AG09319 (cell line): ENCODE measurements around a stretch of chr7.

DNA sequence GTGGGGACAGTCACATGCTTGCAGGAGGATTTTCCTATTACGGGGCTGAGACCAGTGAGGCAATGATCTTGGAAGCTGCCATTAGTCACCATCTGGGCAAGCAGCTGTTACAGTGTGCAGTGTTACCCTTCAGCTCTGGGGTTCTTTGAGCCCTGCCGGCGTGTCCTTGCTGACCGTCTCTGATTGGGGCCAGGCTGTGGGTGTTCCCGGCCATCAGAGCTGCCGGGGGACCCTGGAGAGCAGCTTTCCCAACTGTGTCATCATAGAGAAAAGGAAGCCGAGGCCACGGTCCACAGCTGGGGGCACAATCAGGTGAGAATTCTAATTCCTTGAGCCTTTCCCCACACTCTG lies 126.8 kb upstream of the FAM20C start:
- RRBS: 43% methylated on average over 4 of the region's 8 CpGs

DNA sequence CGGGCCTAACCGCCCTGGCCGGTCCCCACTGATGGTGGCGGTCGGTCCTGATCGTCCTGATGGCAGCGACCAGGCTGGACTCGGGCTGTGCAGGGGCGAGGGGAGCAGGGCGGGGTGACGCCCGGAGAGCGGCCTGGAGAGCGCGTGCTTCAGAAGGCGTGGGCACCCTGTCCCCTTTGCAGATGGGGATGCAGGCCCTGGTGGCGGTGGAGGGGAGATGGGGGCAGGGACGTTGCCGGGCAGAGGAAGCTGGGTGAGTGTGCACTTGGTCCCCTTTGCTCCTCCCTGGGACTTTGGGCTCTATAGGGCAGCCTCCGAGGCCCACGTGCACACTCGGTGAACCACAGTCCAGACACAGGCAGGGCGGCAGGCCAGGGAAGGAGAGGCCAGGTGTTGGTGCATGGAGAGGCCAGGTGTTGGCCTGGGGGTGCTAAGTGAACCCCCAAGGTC lies 42.5 kb upstream of the FAM20C start:
- RRBS: no CpG with 5 or more reads among the region's 23 CpGs

GRCh38 chr7:253675-254320 lies 36.2 kb upstream of the FOXL3 start:
- RRBS: 88% methylated on average over 10 of the region's 34 CpGs

GRCh38 chr7:255644-256184 lies 34.3 kb upstream of the FOXL3 start:
- RRBS: no CpG with 5 or more reads among the region's 34 CpGs

- RRBS: no CpG with 5 or more reads among the region's 45 CpGs
Measured at GRCh38 chr7:262215-263407, 27.4 kb upstream of the FOXL3 start.

GRCh38 chr7:306315-306609 lies 16.3 kb downstream of the FOXL3 start:
- RRBS: no CpG with 5 or more reads among the region's 9 CpGs

DNA sequence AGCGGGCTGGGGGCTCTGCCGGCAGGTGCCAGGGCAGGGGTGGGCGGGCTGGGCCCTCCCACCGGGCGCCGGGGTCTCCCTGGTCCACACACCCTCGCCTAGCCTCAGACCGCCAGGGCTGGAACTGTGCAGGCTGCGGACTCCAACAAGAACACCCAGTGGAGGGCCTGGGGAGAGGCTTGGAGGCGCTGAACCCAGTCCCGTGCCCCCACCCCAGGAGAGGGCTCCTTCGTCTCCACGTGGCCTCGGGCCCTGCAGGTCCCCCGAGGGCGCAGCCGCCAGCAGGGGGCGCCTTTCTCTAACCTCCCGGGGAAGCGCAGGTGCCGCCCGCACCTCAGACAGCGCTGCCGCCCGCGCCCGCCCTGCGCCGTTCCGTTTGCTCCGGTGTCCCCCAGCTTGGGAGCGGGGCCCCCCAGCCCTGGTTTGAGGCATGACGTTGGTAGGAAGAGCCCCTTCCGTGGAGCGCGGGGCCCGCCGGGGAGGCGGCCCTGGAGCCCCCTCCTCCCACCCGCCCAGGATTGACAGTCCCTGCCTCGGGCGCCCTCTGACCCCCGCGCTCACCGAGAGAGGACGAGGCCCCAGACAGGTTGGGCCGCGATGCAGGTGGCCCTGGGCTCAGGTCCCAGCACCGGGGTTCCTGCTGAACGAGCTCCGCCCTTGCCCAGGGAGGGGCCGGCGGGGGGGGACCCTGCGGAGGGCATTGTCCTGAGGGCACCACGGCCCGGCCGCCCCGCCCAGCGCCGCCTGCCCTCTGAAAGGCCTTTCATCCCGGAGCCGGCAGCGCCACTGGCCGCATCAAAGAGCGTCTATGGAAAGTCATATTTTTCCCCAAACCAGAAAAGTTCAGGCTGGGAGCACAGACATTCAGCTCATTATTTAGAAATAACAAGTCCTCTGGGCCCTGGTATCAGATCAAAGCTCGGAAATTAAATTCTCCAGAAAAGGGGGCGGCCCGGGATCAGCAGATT lies 42.8 kb downstream of the FOXL3 start:
- RRBS: 4% methylated on average over 35 of the region's 68 CpGs

GRCh38 chr7:340622-341093 lies 50.7 kb downstream of the FOXL3 start:
- RRBS: 59% methylated on average over 8 of the region's 23 CpGs

DNA sequence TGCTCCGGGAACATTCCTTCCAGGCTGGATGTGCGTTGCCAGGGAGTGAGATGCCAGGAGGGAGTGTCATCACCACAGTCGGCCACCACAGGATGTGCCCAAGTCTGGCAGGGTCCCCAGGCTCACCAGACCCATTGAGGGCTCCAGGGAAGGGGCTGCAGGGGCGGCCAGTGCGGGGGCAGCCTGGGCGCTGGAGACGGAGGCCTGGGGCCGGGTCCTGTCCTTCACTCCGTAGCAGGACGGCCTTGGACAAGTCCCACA lies 63.9 kb downstream of the FOXL3 start:
- RRBS: no CpG with 5 or more reads among the region's 10 CpGs

DNA sequence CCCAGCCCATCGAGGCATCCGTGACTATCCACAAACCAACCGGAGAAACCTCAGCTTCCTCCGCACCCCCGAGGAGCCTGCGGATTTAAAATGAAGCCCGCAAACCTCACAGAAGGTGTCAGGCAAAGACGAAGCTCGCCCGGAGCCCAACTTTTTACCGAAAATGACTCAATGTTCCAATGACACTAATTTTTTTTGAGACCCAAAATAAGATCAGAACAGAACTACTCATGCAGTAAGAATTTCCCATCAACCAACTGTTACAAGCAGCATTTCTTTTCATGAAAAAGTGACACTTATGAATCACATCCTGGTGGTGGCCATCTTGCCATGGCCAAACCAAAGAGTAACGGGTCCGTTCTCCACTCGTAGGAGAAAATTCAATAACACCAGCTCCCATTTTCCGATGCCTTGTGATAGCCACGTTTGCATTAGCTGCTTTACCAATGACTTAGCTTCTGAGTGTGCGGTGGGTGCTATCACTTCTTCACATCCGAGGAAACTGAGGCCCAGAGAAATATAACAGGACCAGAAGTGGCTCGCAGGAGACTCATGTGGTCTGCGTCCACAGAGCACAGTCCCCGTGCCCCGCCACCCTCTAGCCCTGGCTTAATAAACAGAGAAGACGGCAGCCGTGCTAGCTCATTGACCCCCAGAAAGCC lies 5.8 kb downstream of the PDGFA start:
- RRBS: 80% methylated on average over 6 of the region's 24 CpGs

DNA sequence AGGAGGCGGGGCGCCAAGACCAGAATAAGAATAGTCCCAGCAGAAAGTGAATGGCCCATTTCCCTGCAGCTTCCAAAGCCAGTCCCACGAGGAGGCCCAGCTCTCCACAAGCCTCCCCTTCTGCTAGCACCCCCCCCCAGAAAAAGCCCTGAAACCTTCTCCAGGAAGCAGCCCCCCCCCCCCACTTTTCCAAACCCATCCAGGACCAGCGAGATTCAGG lies 3.9 kb downstream of the PDGFA start:
- RRBS: no CpG with 5 or more reads among the region's 4 CpGs

DNA sequence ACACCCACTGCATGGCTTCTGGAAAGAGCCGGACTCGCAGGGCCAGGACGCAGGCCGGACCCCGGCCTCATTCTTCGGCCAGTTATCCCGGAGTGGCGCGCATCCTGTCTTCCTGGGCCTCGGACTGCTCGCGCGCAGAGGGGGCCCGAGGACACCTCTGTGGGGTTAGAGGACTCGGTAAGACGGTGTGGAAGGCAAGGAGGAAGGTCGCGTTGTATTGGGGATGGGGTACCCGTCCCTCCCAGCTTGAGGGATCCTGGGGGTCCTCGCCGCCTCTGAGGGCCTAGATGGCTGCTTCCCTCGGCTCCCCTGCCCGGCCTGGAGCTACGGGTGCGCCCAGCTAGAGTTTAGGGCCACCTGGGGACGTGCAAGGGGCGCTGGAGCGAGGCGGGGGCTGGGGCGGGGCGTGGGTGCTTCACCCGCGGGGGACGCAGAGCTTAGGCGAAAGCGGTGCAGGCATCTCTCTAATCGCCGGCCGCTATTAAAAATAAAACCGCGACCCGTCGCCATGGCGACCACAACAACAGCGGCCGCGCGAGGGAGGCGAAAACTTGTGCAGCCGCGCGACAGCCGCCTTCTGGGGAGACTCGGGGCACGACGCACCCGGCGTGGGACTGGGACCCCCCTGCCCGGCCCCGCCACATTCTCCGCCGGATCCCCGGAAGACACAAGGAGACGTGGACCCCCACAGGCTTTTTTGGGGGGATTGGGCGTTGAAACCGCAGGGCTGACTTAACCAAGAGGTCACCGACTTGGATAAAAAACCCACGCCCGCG lies 2.0 kb upstream of the PDGFA start:
- RRBS: no CpG with 5 or more reads among the region's 70 CpGs

DNA sequence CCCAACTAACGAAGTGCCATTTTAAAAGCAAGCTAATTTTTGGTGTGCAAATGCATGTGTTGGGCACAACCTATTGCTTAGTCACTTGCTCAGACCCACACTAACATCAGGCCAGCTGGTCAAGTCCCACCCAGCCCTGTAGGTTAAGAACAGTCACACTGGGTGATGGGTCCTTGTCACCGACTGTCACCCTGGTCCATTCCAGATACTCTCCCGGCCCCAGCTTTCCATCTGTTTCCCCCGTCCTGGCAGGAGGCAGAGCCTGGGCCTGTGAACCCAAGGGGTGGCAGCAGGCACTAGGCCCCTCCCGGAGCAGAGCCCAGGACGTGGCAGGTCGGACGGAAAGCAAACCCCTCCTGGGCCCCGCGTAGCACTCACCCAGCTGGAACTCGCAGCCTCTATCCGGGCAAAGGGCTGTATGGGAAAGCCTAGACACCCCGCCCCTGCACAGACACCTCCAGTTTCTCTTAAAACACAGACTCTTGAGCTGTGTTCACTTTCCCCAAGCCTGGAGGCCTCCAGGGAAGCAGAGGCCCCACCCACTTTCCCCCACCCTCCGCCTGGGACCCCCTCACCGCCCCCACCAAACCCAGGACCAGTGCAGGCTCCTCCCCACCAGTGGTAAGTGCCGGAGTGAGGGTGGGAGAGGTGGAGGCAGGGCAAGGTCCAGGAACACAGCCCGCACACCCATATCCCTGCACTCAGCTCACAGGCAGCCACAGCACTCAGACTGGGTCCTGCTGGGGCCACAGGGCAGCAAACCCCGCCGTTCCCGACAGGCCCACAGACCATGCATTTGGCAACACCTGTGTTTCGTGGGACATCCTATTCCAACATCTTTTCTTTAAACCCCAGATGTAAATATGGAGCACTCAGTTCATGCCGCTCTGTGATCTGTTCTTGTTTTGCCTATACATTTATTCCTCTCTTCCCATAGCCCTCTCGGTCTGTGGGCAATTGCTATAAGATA lies 98.1 kb upstream of the PDGFA start:
- RRBS: 81% methylated on average over 6 of the region's 23 CpGs

DNA sequence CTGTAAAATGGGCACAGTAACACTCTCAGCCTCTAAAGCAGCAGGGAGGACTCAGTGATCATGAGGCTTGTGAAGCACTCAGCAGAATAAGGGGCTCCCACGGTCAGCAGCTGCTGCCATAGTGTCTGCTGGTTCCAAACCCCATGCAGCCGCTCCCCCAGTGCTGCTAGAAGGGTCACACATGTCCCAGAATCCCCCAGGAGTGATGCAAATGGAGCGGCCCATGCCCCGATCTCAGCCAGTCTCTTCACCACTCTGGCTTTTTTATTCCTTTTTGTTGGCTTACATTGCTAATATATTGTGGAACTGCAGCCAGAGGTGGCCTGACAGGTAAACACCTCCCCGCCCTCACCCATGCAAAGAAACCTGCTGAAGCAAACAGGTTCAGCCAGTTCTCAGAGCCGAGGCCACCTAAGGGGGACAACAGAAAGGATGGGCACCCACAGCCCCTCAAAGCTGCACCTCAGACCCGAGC lies 102.2 kb upstream of the PDGFA start:
- RRBS: no CpG with 5 or more reads among the region's 7 CpGs

DNA sequence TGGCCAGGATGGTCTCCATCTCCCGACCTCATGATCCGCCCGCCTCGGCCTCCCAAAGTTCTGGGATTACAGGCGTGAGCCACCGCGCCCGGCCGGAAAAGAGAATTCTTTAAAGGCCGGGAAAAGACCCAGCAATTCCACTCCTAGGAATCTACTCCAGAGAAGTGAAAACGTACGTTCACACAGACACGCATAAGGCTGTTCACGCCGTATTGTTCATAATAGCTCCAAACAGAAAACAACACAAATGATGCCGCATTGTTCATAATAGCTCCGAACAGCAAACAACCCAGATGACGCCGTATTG lies 85.4 kb upstream of the DNAAF5 start:
- RRBS: no CpG with 5 or more reads among the region's 19 CpGs

- RRBS: no CpG with 5 or more reads among the region's 15 CpGs
Measured at GRCh38 chr7:821486-822351, 10.6 kb upstream of the SUN1 start.

DNA sequence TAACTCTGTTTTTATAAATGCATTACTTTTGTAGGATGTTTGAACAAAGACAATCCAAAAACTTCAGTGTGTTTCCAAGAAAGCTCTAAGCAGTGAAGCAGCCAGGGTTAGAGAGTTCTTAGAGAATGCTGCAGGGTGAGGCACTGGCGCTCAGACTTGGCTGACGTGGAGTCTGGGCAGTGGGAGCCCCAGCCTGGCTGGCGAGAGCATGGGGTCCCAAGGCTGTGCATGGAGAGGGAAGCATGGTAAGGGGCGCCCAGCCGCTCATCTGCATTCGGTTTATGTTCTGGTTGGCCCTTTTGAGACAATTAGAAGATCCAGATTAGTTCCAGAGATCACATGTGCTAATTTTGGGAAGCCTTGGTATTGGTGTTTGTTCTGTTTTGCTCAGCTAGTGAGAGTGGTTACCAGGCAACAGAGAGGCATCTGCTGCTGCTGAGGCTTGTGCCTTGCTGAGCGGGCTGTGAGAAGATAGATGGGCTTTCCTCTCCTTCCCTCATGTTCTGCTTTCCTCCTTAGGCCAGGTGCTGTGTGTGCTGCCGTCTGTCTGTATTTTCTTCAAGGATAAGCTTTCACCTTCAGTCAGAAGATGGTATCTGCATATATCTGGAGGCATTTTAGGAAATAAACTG lies 10.3 kb downstream of the SUN1 start:
- RRBS: no CpG with 5 or more reads among the region's 8 CpGs

GRCh38 chr7:856211-856743 lies 20.1 kb upstream of the GET4 start:
- RRBS: no CpG with 5 or more reads among the region's 16 CpGs

GRCh38 chr7:866762-866923 lies 9.7 kb upstream of the GET4 start:
- RRBS: no CpG with 5 or more reads among the region's 4 CpGs

- RRBS: no CpG with 5 or more reads among the region's 14 CpGs
Measured at GRCh38 chr7:873707-874540, 2.4 kb upstream of the GET4 start.